Diencephalon (tissue), 2 donors: ENCODE data around the genes PHOX2B, SLAIN2 and OCIAD1.

DNA sequence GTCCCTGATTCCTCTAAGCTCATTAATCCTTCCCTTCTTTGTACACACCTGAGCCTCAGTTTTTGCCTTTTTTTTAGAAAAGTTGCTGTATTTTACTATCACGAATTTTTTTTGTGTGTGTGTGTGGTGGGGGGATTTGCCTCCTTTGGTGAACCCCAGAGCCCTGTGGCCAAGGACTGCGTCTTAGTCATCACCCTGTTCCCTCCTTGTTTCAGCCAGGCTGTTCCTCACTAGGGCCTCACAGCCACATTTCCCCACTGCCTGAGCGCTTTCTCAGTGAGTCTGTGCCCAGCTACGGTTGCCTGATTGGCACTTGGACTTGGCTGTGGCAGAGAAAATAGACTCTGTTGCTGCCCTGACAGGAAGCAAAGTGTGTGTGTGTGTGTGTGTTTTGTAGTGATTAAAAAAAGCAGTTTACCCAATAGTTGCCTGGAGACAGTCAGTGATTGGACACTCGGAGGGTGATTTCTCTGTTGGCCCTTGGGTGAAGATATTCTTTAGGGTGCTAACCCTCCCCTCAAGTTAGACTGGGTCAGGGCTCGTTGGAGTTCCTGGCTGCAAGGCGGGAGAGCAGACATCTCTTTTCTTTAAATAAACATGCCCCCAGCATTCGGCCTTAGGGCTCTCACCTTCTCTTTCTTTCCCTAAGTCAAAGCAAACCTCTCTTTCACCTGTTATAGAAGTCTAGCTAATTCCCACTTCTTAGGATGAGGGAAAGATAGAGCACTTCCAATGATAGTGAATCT is 113.0 kb downstream of the UCHL1 start:
- RAMPAGE, long total RNA, result no peak

DNA sequence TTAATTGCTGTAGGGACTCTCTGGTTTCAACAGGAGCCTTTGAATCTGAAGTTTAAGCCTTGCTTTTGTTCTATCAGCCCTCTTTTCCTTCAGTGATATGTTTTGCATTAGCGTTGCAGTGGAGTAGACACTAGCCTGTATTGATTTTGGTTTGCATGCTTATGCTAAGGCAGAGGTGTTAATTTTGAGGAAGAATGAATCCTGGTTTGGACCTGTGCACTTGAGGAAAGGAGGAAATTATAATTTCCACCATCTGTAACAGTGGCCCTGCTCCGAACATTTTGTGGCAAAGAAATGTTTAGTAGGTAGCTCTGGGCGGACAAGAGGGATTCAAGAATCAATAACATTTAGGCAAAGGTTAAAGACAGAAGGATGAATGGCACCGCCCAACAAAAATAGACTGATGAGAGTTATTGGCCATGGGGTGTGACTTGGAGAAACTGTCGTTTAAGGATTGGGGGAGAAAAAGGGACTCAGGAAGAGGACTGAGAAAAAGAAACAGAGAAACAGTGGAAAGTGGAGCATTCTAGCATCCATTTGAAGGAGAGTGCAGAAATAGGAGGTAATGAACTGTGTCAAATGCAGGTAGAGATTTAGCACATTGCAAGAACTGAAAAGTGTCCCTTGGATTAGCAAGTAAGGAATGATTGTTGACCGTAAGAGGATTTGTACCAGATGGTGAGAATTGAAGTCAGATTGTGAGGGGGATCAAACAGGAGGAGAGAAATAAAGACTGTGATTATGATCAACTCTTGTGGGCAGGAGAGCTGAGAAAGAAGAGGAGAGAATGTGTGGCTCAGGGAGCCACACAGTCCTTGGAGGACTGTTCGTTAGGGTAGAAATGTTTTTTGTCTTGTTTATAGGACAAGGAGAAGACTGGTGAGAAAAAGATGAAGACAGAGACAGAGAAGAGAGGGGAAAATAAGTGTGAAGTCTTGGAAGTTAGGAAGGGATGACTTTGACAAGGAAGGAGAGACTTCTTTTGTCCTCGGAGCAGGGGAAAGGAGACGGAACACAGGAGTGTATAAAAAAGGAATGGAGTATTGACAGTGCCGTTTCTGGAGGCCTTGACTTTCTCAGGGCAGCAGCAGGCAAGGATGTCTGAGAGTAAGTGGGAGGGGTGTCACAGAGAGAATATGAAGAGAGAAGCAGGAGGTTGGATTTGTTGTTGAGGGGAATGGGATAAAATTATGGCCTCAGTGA is 32.8 kb downstream of the LIMCH1 start:
- RAMPAGE, long total RNA, result no peak

DNA sequence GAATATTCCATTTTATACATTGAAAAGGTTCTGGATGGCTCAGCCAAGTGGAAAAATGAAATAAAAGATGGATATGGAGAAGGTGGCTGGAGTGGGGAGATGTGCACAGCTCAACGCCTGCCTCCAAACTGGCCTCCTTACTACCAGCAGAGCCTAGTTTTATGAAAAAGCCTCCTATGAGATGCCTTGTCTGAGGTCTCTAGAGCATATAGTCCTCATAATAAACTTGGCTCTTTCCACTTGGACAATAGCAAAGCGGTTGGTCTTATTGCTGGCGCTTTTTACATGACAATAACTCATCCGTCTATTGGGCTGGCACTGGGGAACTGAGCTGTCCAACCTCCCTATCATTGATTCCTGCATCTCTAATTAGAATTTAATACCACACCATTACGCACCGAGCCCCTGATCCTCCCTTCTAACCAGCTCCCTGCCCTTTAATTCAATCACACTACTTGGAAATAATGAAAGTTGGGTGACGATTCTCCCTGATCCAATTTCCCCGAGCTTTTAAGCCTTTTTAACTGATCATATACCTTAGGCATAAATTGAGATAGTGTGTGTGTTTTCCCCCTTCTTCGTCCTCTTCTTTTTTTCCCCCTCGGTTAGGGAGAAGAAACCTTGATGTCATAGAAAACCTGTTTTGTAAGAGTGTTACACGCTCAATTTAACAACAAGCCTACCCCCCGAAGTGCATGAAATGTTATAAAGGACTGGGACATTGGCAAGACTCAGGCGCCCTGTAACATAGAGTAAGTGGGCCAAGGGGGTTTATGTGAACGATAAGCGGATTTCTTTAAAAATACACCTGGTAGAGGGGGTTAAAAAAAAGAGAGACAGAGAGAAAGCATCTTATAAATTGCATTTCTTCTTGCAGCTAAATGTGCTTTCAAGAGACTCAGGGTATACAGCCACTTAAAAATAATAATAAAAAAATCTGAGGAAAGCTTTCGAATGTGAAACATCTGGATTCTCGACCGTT is at the start of gene PHOX2B:
Gene PHOX2B (minus strand): TSS at position 135 of the 982 bp plus-strand sequence.
- RAMPAGE, long total RNA, result no peak

- RAMPAGE, long total RNA, result no peak
Observed at GRCh38 chr4:41865104-41865780, 70.0 kb upstream of the TMEM33 start.

GRCh38 chr4:42028747-42029561 is 38.6 kb downstream of the SLC30A9 start:
- RAMPAGE, long total RNA, result no peak

DNA sequence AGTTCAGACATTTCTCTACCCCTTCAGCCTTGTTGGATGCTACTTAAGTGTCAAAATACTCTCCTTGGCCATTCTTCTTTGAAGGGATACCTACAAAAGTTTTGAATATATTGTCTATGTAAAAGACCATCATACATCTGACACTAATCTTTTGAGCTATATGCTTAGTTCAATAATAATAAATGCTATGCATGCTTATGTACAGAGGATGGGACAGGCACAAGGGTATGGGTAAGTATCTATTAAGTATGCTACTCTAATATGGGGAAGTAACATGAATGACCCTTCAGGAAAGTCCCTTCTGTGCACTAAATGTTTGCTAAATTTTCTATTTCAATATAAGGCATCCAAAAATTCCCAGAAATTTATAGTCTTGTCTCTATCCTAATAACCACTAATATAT is 19.1 kb downstream of the ATP8A1 start:
- RAMPAGE, long total RNA, result no peak

- RAMPAGE, long total RNA, result no peak
Observed at GRCh38 chr4:47500181-47500771, 15.2 kb downstream of the ATP10D start.

DNA sequence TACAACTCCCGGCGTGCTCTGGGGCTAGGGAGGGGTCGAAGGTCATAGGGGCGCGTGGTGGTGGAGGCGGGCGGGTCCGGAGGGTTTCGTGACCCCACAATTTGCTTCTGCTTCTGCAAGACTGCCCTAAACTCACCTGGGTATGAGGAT is 267 bp upstream of the NFXL1 start:
- RAMPAGE, long total RNA, result no peak

DNA sequence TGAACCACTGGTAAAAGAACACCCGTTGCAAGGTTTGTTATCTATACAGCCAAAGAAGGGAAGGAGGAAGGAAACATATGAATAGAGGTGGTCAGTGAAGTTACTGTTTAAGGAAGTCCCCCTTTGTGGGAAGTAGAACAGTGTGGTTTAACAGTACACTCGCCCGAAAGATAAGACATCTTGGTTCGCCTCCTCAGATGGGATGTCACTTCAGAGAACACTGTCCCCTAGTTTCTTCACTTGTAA is 57.5 kb downstream of the TEC start:
- RAMPAGE, long total RNA, result no peak

DNA sequence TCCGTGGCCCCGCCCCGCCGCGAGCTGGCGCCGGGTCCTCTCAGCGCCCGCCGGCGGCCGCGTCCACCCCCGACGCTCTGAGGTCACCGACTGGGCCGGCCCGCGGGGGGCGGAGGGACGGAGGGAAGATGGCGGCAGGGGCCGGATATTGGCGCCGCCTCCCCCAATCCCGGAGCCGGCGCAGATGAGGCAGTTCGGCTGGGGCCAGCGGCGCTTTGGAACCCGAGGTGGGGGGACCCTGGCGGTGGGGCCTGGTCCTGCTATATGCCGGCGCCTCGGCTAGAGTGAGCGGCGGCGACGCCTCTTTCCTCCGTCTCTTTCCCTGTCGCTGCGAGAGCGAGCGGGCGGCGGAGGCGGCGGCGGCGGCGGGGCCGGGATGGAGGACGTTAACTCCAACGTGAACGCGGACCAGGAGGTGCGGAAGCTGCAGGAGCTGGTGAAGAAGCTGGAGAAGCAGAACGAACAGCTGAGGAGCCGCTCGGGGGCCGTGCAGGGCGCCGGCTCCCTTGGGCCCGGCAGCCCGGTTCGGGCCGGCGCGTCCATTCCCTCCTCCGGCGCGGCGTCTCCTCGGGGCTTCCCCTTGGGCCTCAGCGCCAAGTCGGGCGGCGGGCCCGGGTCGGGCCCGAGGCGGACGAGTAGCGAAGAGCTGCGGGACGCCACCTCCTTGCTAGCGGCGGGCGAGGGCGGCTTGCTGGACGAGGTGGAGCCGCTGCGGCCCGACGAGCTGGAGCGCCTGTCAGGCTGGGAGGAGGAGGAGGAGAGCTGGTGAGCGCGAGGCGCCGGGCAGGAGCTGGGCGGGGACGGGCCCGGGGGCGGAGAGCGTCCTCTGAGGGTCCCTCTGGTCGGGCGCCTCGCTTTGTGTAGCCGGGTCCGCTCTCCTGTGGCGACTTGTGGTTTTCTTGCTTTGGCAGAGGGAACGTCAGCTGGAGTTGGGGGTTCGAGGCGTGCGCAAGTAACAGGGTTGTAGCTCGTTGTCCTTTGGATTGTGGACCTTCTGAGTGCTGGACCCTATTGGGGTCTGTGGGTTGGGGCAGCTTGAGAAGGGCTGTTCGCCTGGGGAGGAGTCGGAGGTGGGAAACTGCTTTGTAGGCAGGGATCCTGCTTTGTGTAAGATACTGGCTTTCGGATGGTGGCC is at the start of gene SLAIN2:
Gene SLAIN2 (plus strand): TSS at position 166 of the 1,135 bp plus-strand sequence.
- RAMPAGE, long total RNA, result no peak

- RAMPAGE, long total RNA, result no peak
Observed at GRCh38 chr4:48379521-48380033, 38.2 kb downstream of the SLAIN2 start.

DNA sequence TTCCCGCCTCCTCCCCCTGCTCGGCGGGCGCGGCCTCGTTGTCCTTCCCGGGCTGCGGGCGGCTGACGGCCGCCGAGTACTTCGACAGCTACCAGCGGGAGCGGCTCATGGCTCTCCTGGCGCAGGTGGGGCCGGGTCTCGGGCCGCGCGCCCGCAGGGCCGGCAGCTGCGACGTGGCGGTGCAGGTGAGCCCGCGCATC is 282 bp downstream of the ZAR1 start:
- RAMPAGE, long total RNA, result no peak

GRCh38 chr4:48643437-48643873 is 136.6 kb downstream of the FRYL start:
- RAMPAGE, long total RNA, result no peak

DNA sequence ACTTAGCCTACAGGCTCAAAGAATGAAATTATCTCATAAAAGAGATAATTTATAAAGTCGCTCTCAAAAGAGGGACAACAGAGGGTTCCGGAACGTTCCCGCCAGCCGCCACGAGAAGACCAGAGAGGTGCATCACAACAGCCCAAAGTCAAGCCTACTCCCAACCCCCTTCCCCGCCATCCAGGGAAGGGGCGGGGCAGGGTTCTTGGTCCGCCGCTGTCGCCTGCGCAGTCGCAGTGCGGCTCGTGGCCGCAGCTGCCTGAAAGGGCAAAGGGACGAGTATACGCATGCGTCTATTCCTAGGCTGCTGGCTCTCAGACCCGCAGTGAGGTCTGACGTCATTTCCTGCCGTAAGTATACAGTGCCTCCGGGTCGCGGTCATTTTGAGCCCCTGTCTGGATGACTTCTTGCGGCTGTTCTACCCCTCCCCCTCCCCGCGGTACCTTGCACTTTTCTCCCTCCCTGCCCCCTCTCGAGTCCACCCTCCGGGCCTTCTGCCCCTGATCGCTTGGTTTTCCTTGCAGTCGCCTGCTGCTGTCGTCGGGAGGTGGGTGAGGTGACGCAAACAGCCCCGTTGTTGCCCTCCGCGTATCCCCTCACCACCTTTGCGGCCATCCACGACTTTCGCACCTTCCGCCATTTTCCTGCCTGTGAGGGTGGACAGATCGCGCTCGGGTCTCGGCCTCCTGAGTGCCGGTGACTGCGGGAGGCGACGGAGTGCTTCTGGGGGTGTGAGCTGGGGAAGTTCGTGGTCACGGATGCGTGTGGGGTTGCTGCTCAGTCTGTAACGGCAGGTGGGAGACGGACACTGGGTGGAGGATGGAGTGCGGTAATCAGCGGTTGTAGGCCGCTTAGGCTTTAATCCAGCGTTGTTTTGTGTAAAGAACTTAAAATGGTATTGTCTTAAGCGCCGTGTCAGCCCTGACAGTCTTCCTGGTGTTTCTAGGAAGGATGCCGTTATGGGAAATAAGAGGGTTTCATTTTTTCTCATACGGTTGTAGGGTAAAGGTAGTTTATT is at the start of gene OCIAD1:
Gene OCIAD1 (plus strand): TSS at position 386 of the 1,018 bp plus-strand sequence.
- RAMPAGE, long total RNA, result start-site peak on the plus strand centred at position 521 of the sequence, 346 bp wide, 5,551 and 3,172 reads in 2 replicates

DNA sequence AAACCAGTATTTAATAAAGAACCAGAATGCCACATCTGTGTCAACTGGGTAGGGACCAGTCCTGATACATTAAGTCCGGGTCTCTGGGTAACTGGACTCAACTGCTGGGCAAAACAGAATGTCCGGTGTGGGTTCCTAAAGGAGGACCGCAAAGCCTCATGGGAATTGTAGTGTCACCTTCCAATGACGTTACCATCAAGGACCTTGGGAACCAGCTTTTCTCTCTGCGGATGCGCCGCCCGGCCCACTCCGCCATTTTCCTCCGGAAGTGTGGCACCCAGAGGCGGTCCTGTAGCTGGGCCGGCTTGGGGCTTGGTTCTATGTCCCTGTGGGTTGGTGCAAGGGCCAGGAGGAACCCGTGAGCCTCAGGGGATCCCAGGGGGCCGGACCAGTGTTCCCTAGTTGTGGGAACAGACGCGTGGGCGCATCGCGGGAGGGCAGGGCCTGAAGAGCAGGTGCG is 175.0 kb downstream of the CWH43 start:
- RAMPAGE, long total RNA, result no peak

- RAMPAGE, long total RNA, result no peak
Observed at GRCh38 chr4:49287810-49288267, 301.8 kb downstream of the CWH43 start.

DNA sequence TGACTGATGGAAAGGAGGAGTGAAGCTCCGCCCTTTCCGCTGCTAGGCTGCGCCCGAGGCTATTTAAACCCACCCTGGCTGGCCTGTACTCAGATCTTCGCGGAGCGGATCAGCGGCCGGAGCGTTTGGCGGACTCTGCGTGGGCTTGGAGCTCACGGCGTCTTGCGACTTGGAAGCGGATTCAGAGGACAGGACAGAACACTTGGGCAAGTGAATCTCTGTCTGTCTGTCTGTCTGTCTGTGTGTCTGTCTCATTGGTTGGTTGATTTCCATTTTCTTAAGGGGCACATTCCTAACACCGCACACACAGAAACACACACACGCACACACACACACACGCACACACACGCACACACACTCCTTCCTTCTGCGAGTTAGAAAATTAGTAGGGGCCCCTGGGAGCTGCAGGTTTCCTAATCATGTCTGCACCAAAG is 328.9 kb downstream of the CWH43 start:
- RAMPAGE, long total RNA, result no peak

- RAMPAGE, long total RNA, result no peak
Observed at GRCh38 chr4:51842108-51842390, 904 bp upstream of the DCUN1D4 start.

DNA sequence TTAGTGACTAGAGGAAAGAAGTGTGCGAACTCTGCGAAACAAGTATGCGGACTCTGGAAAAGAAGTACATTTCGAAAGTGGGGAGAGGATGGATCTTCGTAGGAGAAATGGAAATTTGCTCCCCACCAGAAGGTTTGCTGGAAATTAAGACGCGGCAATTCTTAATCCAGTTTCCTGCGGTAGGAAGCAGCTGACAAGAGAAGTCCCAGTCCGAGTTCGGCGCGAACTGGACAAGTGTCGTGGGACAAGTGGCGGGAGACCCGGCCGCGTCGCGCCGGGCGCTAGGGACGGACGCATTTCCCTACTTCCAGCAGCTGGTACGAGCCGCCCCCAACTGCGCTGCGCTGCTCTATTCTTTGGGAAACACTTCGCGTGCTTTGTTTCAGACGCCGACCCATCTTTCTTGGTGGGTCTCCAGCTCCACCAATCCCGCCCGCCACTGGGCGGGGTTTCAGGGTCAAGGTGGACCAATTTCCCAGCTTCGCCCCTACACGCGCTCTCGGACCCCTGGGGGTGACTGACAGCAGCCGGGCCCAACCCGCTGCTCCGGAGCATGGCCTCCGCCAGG is 478 bp upstream of the DCUN1D4 start:
- RAMPAGE, long total RNA, result no peak

GRCh38 chr4:51853146-51853791 is 10.3 kb downstream of the DCUN1D4 start:
- RAMPAGE, long total RNA, result no peak